Glomerular endothelial cell (primary cell): ENCODE results near the gene FFAR4.

- RAMPAGE, long total RNA, result no peak
Measured at GRCh38 chr10:92538217-92538749, 35.6 kb downstream of the IDE start.

DNA sequence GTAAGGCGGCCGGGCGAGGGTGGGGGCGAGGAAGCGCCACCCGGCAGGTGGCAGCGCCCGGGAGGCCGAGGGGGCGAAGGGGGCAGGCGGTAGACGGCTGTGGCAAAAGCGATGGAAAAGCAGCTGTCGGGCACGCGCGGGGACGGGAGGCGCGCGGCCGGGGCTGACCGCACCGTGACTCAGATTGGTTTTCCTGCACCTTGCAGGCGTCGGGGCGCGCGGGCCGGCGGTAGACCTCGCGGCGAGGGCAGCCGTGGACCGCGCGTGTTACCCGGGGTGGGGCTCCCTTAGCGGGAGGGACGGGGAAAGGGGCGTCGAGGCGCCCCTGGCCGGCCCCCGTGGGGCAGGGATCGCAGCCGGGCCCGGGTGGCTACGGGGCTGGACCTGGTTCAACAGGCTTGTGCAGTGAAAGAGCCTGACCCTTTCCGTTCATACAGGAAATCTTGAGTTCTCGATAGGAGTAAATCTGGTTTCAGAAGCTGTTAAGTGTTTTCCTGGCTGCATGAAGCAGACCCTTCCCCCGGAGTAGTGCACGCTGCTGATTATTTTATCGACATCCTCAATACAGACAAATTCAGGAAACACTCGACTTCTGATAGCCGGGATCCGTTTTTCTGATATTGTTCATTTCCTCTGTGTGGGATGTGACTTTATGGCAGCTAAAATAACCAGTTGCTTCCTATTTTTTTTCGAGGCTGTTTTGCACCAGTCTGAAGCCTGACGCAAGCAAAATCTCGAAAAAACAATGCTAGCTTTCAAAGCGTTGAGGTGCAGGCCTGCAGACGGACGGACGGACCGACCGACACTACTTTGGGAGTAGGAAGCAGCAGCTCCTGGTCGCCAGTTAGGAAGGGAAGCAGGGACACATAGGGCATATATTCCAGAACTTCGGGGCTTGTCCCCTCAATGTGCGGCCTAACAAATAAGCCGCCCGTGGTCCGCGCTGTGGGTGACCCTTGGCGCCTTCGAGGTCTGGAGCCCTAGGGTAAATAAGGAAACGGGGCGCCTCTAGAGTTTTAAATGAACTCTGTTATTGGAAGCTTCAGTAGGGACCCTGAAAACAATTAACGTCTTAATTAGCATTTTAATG lies 938 bp downstream of the HHEX start:
- RAMPAGE, long total RNA, result no peak

DNA sequence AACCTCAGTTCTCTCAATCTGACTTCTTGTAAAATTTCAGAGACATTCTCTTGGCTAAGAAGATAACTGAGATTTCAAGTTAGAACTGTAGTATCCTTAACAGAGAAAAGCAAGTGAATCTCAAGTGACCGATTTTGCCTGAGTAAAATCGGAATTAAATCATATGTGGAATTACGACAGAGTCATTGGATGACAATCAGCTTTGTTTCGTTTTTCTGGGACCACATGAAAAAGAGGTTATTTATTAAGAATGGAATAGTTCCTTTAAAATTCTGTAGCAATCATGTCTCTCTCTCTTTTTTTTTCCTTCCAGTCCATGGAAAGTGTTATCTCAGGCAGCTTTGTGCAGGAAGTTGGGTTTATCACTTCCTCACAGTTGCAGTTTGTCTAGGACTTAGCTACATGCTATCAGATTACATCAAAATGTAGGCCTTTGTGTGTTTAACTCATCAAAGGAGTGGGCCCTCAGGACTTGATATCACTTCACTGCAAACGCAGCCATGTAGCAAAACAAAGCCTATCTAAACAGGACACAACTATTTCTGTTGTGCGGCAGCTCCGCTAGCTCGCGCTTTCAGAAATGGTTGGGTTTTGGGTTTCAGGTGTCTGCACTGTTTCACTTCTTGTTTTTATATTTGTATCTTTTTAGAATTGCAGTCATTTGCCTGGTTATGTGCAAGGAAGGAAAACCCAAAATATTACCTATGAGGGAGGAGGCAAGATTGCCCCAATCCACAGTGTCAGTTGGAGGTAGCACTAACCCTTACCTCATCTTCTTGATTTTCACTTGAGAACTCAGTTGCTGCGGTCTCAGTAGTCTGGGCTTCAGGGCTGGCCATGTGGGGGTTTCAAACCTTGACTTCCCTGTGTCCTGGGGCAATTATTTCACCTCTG lies 66.5 kb downstream of the HHEX start:
- RAMPAGE, long total RNA, result no peak

- RAMPAGE, long total RNA, result no peak
Measured at GRCh38 chr10:92809835-92810126, 38.5 kb upstream of the EXOC6 start.

- RAMPAGE, long total RNA, result no peak
Measured at GRCh38 chr10:93386475-93387220, 95.5 kb downstream of the MYOF start.

DNA sequence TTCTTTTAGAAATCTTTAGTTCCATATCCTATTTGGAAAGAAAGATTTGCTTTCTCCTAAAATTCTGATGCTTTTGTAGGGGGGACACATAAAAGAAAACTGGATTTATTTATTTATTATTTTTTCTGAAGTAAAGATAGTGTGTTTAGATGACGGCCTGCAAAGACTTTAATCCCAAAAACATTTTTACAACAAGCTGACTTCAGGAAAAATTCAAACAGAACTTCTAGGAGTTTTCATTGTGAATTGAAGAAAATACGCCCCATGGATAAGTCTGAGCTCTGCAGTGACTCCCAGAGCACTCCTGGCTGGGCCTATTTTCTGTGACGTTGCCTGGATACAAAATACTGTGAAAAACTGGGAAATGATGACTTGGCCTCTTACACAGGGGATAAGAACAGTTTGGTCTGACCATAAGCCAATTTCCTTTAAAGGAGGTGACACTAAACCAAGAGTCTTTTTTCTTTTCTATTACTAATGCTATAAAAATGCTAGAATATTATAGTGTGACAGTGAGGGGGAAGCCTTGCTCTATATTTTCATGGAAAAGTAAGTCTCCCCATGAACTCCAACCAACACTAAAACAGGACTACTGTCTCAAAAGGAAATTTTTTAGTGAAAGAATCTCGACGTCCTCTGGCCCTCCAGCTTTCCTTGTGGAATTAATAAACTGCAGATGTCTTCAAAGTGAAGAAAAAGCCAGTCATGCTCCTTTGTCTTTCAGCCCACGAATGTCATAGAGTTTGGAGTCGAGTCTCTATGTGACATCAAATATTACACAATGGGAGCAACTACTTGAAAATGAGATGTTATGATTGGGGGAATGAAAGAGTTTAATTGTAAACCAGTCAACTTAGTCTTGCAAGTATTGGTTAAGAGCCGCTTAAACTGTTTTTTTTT lies 45.5 kb downstream of the MYOF start:
- RAMPAGE, long total RNA, result no peak

DNA sequence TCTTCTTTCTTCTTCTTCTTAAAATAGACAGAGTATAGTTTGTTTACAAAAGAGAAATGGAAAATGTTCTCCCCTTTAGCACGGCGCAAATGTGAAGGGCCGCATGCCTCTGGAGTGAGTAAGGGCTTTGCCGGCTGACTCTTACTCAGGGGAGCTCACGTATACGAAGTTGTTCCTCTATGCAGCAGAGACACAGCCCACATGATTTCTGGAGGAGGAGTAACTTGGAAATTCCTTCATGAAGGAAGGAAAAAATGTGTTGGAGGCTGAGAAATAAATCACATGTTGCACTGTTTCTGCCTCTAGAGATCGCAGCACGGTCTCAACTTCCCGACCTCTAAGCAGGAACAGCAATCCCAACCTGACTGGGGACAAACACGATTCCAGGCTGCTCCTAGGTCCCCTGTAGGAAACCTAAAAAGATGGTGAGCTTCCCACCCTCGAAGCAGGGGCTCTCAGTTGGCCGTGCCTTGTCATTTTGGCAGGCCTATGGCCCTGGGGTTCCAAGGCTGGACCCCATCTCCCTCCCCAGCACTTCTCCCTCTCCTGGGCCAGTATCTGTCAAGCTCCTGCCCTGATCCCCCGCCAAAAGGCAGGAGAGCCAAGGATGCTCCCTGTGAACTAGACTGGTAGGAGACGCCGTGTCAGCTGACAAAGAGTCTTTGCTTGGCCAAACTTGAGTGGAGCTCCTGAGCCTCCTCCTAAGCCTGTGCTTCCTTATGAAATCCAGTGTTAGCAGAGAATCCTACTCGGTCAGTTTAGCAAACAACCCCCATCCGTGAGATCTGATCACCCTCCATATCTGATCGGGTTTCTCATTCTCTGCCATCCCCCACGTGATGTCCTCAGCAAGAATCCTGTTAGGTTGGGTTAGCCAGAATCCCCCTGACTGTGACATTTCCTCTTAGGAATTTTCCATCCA lies 44.6 kb downstream of the MYOF start:
- RAMPAGE, long total RNA, result no peak

DNA sequence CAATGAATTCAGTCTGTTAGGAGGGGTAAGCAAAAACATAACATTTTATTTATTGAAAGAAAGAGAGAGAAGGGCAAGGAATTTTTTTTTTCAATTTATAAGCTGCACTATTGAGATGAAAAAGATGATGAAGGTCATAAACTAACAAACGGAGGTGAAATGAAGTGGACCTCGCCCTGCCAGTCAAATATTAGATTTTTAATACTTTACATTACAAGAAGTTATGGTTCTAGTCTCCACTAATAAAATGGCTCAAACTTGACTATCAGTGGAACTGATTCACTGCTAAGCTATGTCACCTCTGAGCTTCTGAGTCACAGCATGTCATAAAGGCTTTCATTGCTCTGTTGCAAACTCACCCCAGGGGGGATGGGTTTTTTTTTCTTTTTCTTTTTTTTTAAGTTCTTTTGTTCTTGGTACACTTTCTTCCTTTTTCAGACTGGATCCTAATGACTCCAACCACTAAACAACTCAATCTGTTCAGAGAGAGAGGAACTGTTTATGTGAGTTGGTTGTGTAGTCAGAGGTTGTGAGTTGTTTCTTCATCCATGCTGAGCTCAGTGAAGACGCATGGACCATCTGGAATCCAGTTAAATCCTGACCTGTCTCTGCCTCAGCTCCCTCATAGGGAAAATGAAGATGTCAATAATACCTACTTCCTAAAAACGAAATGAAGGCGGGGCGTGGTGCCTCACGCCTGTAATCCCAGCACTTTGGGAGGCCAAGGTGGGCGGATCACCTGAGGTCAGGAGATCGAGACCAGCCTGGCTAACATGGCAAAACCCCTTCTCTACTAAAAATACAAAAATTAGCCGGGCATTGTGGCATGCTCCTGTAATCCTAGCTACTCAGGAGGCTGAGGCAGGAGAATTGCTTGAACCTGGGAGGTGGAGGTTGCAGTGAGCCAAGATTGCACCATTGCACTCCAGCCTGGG lies 10.9 kb downstream of the MYOF start:
- RAMPAGE, long total RNA, result no peak

DNA sequence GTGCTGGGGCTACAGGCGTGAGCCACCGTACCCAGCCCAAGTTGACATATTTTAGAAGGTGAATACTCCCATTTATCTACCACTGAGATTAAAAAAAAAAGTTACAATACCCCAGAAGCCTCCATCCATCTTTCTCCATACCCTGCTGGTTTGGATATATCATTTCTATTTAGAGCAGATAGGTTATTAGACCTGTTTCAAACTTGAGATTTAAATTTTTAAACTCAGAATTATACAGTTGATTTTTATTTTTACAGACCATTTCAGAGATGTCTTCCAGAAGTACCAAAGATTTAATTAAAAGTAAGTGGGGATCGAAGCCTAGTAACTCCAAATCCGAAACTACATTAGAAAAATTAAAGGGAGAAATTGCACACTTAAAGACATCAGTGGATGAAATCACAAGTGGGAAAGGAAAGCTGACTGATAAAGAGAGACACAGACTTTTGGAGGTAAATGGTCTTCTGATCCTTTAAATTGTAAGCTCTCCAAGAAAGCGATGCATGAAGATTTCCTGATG lies 3.4 kb downstream of the CEP55 start:
- RAMPAGE, long total RNA, result no peak

DNA sequence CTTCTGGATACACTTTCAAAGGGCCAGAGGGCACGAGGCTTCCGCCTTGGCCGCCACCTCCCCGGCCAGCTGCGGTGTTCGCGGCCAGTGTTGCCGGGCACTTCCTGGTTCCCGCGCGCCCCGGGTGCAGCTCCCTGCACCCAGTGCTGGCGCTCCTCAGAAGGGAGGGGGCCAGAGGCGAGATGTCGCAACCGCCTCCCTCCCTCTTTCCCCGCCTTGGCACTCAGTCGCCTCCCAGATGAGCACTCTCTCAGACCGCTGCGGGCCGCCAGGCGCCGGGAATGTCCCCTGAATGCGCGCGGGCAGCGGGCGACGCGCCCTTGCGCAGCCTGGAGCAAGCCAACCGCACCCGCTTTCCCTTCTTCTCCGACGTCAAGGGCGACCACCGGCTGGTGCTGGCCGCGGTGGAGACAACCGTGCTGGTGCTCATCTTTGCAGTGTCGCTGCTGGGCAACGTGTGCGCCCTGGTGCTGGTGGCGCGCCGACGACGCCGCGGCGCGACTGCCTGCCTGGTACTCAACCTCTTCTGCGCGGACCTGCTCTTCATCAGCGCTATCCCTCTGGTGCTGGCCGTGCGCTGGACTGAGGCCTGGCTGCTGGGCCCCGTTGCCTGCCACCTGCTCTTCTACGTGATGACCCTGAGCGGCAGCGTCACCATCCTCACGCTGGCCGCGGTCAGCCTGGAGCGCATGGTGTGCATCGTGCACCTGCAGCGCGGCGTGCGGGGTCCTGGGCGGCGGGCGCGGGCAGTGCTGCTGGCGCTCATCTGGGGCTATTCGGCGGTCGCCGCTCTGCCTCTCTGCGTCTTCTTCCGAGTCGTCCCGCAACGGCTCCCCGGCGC lies at the start of gene FFAR4:
Gene FFAR4, plus strand, starts transcription at position 226 of the 841 bp plus-strand sequence.
- RAMPAGE, long total RNA, result no peak

- RAMPAGE, long total RNA, result no peak
Measured at GRCh38 chr10:93702001-93702287, 448 bp downstream of the FRA10AC1 start.

GRCh38 chr10:93807046-93807451 lies 49.3 kb downstream of the LGI1 start:
- RAMPAGE, long total RNA, result no peak

DNA sequence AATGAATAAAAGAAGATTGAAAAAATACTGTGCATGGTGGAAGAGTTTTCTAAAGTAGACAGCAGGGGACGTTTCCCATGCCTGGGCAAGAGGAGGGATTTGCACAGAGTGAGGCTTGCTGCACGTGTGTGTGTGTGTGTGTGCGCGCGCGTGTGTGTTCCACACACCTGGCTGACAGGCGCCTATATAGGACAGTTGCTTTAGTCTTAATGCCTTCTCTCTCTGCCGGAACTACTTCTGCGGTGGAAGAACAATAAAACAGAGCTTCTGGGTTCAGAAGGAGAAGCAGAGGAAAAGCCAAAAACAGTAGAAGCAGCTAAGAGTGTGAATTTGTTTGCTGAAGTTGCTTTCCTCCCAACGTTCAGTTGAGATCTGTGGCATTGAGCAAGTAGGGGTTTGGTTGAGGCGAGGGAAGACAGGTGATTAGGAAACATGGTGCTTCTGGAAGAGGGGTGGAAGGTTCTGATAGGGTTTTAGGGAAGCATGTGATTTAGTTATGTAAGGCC lies 2.3 kb downstream of the PLCE1 start:
- RAMPAGE, long total RNA, result no peak

- RAMPAGE, long total RNA, result no peak
Measured at GRCh38 chr10:94262273-94262684, 100.5 kb downstream of the NOC3L start.

DNA sequence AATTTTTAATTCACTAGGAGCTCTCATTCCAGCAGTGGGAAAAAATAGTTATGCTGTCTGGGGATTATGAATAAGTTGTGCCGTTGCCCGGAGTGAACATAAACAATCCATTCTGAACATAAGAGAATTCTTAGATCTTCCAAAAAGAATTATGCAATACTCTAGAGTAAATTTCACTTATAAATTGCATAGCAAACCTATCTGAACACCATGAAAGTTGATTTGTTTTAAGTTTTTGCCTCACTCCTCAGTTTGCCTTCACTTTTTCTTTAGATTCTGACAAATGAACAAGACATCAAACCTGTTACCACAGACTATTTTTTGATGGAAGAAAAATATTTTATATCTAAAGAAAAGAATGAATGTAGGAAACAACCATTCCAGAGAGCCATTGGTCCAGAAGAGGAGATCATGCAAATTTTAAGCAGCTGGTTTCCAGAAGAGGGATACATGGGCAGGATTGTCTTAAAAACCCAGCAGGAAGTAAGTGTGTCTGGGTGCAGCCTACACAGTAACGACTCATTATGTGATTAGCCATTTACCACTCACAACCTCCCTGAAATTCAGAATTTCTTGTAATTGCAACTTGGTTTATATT lies 46.4 kb downstream of the NOC3L start:
- RAMPAGE, long total RNA, result no peak

DNA sequence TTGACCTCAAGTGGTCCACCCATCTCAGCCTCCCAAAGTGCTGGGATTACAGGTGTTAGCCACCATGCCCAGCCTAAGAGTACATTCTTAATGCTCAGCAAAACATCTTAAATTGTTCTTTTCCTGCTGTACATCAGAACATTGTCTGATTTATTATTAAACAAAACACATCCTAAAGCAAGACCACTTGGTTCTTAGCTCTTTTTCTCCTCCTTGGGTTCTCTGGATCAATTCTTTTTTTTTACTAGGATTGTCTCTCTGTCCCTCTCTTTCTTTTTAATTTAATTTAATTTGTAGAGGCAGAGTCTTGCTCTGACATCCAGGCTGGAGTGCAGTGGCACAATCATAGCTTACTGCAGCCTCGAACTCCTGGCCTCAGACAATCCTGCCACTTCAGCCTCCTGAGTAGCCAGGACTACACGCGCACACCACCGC lies 69.9 kb upstream of the HELLS start:
- RAMPAGE, long total RNA, result no peak

DNA sequence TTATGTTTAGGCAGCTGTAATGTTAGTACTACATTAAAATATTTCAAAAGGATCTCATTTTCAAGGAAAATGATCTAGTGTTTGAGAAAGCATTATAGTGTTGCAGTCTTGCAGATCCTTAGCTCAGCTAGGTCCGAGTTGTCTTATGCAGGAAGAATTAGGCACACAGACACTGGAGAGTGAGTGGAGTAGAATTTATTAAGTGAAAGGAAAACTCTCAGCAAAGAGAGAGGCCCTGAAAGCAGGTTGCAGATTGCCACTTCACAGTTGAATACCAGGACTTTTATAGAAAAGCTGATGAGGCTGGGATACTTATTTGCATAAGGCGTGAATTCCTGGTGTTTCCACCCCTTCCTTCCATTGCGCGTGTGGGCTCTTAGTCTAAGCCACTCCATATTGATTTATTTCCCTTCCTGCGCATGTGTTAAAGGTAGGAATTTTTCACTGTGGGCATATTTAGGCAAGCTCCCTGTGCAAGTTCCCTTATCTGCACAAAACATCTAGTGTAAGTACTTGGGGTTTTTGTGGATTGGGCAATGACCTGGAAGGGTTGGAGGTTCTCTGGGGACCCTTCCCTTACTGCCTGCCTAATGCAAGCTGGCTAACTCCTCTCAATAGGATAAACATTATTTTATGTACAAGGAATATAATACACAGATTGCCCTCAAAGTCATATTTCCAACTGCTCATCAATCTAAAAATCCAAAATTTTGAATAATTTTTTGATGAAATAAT lies 861 bp upstream of the CYP2C18 start:
- RAMPAGE, long total RNA, result no peak

GRCh38 chr10:94686917-94687504 lies 3.5 kb downstream of the CYP2C18 start:
- RAMPAGE, long total RNA, result no peak

DNA sequence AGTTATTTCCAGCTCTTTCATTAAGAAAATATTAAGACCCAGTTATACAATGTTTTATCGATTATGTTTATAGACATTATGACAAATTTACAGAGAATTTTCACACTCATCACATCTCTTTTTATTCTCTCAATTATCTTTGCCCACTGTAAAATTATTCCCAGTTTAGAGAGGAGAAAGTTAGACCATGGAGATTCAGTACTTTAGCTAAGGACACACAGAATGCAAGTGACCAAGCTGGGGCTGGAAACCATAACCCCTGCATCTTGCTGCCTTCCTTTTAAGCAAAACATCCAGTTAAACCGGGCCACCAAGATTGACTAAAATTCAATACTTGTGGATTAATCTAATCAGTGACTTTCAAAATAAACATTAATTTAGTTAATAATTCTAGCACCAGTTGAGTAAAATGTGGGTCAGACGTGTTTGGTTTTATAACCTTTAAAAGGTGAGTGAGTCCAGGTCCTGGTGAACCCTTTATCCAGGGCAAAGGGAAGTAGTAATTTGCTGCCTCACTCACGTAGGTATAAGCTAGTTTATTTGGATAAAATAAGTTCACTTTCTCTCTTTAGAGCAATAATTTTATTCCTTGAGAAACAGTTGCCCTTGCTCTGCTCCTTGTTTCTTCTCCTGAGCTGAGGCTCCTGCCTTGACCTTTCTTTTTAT lies 1.9 kb upstream of the CYP2C8 start:
- RAMPAGE, long total RNA, result no peak

DNA sequence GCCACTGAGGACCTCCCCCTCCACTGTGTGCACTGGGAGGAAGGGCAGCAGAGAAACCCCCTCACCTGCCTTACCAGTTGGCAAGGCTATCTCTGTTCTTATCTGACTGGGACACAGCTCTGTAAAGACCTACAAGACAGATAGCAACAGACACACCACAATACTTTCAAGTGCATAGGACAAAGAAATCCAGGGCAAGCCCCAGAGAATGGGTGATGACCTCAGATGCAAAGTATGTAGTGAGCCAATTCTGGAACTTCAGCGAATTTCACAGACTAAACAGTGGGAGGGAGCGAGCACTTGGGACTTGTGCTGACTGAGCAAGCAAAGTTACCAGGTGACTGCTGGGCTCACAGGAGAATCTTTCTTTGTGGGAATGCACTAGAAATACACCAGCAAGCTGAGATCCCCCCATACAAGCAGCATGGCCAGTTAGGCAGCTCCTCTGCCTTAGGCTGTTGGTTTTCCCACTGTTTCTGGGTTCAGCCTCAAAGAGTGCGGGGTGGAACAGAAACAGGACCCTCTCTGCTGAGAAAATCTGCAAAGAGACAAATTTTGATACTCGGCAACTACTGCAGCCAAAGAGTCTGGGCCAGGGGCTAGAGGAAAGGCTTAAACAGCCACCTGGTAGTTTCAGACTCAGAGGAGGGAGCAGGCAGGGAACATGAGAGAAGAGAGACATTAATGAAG lies 30.1 kb downstream of the PDLIM1 start:
- RAMPAGE, long total RNA, result no peak